ENCODE measurements around a stretch of chr7.

DNA sequence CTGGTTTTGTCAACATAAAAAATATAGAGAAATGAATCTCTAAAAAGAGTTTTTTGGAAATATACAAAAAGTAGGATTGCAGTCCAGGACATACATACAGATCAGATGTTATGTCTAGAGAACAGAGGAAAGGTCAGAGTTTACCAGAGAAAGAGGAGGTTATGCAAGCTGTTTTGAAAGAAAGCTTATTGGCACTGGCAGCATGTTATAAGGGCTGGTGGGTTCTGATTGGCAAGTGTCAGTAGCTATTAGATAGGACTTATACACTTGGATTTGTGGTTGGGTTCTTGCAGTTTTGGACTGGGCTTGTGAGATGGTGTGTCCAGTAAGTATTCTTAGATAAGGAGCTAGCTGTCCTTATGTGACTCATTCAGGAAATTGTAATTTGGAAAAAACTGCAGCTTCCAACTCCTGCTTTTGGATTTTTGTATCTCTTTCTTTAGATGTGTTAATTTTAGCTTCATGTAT lies 130.6 kb upstream of the NAMPT start:
- PRO-cap = no peak

DNA sequence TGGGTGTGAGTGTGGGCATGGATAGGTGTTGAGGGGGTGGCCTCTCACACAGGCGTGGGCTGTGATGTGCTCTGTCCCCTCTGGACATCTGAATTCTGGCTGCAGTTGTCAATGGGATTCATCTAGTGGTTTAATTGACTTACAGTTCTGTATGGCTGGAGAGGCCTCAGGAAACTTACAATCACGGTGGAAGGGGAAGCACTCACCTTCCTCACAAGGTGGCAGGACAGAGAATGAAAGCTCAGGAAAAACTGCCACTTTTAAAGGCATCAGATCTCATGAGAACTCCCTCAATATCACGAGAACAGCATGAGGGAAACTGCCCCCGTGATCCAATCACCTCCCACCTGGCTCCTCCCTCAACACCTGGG lies 135.6 kb upstream of the NAMPT start:
- PRO-cap = no peak

GRCh38 chr7:106448764-106449686 lies 164.2 kb upstream of the NAMPT start:
- PRO-cap = no peak

DNA sequence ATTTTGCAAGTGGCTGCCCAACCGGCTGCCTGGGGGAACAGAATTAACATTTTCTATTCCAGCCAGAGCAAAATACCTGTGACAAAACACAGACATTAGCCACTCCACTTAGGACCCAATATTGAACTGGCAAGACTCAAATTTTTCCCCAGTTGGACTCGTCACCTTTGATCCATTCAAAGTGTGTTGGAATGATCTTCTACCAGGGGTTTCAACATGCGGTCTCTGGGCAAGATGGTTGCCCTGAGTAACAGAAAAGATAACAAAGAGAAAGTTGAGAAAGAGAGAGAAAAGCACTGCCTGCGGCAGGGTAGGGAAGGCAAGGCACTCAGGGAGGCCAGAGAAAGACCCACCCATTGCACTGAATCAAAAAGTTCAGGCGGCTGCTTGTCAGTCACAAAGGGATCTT lies 174.9 kb upstream of the NAMPT start:
- PRO-cap = no peak

DNA sequence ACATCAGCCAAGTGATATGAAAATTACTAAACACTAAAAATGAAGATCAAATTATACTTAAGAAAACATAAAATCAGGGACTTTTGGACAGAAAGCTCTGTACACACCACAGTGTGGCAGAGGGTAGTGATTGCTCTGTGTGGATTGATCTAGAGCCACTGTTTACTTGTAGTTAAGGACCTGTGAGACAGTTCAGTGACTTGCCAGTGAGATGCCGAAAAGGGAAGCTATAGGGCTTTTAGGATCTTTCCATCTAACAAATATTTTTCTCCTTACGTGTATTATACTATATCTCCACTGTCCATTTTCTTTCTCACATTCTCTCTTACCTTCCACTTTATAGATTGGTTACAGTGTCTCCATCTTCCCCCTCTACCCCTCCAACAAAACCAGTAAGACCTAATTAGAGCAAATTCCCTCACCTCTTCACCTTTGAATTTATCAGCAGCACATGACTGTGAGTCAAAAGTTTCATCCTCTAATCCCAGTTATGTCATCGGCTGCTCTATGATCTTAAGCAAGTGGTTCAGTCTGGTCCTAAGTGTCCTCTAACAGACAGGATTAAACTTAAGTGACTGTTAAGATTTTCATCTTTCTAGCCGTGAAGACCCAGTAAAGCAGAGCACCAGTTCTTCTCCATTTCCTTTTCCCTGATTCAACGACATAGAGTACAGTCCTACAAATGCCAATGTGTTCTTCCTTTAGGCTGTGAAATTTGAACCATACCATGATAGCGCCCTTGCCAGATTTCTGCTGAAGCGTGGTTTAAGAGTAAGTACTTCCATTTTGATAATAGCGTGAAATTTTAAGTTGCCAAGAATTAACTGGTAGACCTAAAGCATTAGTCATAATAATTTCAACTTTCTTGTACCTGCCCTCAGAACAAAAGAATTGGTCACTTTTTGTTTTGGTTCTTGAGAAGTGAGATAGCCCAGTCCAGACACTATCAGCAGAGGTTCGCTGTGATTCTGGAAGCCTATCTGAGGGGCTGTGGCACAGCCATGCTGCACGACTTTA lies 7.1 kb downstream of the PIK3CG start:
- PRO-cap = no peak

DNA sequence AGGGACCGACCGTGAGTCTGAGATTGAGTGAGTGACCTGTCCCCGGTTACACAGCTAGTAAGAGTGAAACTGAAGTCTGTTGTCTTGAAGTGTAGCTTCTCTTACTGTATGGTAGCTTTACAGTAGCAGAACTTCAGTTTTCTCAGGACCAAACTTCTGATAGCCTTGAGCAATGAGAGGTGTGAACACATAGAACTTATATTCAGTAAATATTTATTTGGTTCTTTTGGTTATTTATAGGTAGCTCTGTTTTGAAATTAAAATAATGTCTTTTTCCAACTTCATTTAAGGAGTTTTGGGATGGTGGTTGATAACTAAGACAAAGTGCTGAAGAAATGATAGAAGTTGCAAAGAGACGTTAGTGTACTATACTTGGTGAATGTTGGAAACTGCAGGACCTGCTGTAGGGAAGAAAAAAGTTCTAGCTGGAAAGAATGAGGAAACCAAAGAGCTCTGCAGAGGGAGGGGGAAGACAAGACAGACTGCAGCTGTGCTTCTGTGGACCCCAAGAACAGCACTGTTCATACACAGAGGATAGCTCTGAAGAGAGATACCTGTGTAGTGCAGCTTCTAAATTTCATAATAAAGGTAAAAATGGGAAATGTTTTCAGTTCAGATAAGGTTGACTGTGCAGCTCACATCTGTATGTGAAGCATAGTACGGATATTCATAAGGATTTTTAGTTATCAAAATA lies 5.5 kb downstream of the HBP1 start:
- PRO-cap = no peak

DNA sequence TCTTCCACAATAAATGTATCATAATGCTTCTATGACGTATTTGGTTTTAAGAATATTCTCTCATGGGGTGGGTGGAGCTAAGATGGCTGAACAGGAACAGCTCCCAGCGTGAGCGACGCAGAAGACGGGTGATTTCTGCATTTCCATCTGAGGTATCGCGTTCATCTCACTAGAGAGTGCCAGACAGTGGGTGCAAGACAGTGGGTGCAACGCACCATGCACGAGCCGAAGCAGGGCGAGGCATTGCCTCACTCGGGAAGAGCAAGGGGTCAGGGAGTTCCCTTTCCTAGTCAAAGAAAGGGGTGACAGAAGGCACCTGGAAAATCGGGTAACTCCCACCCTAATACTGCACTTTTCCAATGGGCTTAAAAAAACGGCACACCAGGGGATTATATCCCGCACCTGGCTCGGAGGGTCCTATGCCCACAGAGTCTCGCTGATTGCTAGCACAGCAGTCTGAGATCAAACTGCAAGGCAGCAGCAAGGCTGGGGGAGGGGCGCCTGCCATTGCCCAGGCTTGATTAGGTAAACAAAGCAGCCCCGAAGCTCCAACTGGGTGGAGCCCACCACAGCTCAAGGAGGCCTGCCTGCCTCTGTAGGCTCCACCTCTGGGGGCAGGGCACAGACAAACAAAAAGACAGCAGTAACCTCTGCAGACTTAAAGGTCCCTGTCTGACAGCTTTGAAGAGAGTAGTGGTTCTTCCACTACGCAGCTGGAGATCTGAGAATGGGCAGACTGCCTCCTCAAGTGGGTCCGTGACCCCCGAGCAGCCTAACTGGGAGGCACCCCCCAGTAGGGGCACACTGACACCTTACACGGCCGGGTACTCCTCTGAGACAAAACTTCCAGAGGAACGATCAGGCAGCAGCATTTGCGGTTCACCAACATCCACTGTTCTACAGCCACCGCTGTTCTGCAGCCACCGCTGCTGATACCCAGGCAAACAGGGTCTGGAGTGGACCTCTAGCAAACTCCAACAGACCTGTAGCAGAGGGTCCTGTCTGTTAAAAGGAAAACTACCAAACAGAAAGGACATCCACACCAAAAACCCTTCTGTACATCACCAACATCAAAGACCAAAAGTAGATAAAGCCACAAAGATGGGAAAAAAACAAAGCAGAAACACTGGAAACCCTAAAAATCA lies 38.4 kb downstream of the GPR22 start:
- PRO-cap = no peak

DNA sequence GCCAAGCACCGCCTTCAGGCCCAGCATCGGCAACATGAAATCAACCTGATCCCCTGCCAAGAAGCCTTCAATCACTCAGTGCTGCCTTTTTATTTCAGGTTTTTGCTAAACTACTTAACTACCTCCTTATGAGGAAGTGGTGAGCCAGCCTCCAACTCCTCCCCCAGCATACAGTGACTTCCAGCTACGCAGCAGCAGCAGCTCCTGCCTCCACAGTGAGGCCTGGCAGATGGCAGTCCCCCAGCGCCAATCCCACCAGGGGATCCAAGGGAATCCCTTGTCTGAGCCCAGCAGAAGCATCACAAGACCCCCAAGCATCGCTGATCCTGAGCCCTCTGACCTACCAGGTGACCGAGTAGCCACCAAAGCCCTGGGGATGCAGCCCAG lies 31.9 kb upstream of the SLC26A4 start:
- PRO-cap = no peak

- PRO-cap = no peak
These were observed 24.6 kb downstream of the SLC26A4 start for GRCh38 chr7:107685304-107685547.

DNA sequence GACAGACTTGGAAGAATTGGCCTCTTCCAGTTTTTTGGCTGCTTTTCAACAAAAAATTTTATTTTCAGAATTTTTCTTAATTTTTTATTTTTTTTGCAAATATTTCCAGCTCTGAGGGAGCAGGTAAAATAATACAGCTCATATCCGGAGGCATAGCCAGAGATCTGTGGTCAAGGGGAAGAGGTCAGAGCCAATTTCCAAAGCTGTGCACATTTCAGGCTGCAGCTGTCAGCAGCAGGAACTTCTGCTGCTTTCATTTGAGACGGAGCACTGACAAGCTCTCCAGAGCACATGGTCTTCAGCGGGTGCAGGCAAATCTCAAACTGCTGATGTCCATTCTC lies 31.0 kb downstream of the SLC26A4 start:
- PRO-cap = no peak

- PRO-cap = no peak
These were observed 3.2 kb downstream of the SLC26A3 start for GRCh38 chr7:107799628-107800375.

GRCh38 chr7:107880343-107880791 lies 10.6 kb upstream of the DLD start:
- PRO-cap = no peak

GRCh38 chr7:107995029-107995562 lies 7.9 kb downstream of the LAMB1 start:
- PRO-cap = no peak

- PRO-cap = no peak
These were observed 5.4 kb upstream of the LAMB4 start for GRCh38 chr7:108135498-108136053.

DNA sequence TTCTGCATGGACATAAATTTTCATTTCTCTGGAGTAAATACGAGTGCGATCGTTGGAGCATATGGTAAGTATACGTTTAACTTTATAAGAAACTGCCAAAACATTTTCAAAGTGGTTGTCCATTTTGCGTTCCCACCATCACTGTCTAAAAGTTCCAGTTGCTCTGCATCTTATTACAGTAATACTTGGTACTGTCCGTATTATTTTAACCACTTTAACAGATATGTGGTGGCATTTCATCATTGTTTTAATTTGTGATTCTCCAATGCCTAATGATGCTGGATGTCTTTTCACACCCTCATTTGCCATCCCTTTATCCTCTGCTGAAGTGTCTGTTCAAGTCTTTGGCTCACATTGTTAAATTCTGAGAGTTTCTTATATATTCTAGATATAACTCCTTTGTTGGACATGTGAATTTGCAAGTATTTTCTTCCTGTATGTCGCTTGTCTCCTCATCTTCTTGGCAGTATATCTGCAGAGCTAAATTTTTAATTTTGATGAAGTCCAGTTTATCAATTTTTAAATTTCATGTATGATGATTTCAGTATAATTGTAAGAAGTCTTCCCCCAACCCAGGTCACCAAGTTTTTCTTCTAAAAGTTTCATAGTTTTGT lies 25.1 kb upstream of the NRCAM start:
- PRO-cap = no peak

DNA sequence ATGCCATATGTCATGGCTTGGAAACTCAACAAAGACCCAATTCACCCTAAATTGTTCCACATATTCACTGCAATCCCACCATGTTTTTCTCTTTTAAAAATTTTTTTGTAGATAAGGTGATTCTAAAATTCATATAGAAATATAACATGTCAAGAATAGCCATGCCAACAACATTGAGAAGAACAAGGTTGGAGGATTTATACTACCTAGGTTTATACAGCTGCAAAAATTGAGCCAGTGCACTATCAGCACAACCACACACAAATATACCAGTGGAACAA lies 21.5 kb downstream of the PNPLA8 start:
- PRO-cap = no peak

GRCh38 chr7:108524585-108525128 lies 1.3 kb downstream of the PNPLA8 start:
- PRO-cap = no peak

DNA sequence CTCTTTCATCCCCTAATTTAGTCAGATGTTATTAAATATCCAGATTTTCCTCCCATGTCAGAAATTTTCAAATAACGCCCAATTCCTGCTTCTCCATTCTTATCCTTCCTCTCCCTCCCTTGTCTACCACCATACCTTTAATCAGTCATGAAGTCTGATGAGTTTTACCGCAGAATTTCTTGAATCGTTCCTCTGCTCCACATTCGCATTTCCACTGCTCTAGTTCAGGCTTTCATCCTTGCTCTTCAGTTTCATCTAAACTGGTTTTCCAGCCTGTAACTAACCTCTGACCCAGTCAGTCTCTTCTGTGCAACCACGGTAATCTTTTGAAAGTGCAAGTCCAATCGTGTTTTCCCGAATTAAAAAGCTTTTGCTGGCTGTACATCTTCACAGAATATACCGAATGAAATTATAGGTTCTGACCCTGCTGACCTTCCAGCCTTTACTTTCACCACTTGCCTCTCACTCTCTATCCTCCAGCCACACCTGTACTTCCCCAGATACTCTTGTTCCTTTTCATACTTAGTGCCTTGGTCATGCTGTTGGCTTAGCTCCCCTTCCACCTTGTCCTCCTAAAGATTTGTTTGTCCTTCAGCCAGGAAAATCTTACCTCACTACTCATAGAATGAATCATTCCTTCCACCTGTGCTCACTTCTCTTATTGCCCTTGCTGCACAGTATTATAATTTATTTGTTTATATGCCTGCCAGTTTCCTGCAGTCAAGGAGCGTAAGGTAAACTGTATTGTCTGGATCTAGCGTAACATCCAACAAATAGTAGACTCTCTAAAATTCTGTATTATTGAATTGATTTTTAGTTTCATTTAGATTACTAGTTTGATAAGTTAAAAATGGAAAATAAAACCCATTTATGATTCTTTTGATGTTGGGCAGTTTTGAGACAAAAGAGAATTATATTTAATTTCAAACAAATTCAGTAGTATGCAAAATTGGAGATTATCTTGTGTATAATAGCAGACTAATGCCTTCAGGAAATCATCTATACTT lies 2.3 kb upstream of the PNPLA8 start:
- PRO-cap = no peak

DNA sequence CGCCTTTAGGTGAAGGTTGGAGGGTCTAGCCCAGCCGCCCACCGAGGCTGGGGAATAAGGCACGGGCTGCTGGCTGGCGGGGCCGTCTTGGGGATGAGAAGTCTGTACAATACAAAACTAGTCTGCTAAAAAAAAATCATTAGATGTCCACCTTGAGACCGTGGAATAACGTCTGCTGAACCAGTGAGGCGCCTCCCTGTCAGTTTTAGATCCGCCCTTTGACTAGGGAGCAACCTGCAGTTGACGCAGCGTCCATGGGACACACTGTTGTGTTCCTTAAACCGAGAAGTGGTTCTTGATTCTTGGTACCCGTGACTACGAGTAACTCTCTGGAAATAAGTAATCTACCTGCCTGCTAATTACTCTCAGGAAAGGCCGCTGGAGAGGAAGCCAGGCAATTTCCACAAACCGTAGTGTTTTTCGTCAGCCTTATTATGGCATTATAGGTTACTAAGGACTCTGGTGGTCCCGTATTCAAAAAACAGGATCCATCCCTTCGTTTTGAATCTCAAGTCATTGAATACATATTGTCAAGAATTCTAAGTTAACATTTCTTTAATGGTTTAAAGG lies 789 bp downstream of the DNAJB9 start:
- PRO-cap = no peak

- PRO-cap = no peak
These were observed 794.1 kb downstream of the DNAJB9 start for GRCh38 chr7:109363798-109364061.